Pericardium (tissue), 1 donor: ENCODE results near the genes OR2A2 and CTAGE8.

DNA sequence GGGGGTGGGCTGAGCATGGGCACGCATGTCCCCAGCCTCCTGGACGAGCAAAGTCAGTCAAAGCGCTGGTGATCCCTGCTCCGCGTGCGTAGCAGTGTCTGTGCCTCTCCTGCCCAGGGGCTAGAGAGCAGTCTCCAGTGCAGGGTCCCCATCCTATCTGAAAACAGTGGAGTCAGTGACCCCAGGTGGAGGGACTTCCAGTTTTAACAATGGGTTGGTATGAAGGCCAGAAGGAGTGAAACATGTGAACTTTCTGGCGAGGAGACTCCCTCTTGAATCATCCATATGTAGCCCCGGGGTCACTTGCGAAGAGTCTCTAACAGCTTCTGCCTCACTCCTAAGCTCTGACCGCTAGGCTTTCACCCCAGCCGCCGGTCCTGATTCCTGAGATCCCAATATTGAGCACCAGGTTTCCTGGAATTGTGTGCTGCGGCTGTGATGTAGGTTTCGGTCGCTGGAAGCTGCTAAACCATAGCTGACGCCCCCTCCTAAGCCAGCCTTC is 653 bp upstream of the CASP2 start:
- RRBS = 35% methylated on average over 5 of the region's 16 CpGs

DNA sequence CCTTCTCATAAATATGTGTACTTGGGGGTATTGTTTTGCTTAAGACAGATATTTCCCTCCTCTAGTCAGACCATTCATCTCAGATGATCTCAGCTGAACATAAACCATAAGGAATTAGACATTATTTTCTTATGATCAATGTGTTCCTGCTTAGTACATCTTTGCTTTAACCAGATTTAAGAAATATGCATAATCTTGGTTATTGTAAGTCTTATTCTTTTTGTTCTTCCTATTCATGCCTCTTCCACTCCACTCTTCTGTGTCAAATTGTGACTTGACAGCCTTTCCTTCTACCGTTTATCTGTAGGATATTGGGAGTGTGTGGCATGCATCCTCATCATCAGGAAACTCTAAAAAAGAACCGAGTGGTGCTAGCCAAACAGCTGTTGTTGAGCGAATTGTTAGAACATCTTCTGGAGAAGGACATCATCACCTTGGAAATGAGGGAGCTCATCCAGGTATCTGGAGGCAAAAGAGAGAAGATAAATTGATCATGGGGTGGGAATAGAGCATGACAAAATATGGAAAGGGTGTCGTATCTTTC is 3.2 kb downstream of the CASP2 start:
- RRBS = no CpG with 5 or more reads among the region's 4 CpGs

GRCh38 chr7:143300728-143301803 is 12.9 kb downstream of the CASP2 start:
- RRBS = no CpG with 5 or more reads among the region's 11 CpGs

- RRBS = no CpG with 5 or more reads among the region's 9 CpGs
These were observed 7.7 kb upstream of the FAM131B start for GRCh38 chr7:143370218-143370637.

- RRBS = 1% methylated on average over 19 of the region's 48 CpGs
These were observed 807 bp upstream of the ZYX start for GRCh38 chr7:143380221-143380854.

GRCh38 chr7:143390296-143390981 is 9.3 kb downstream of the ZYX start:
- RRBS = no CpG with 5 or more reads among the region's 14 CpGs

- RRBS = no CpG with 5 or more reads among the region's 4 CpGs
These were observed 6.6 kb upstream of the TAS2R60 start for GRCh38 chr7:143436518-143437187.

- RRBS = no CpG with 5 or more reads among the region's 5 CpGs
These were observed 9.9 kb downstream of the TAS2R41 start for GRCh38 chr7:143487445-143488149.

DNA sequence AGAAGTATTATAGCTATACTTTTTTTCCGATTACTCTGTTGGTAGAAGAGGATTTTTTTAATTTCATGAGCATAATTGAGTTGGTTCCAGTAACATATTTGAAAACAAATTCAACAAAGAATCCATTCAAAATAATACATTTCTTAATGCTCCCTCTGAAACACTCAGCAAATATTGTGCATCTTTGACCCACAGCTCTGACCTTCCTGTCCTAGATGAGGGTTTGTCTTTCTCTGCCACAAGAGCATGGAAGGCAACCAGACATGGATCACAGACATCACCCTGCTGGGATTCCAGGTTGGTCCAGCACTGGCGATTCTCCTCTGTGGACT is at the start of gene OR2A2:
TSS of gene OR2A2 (plus strand) at position 247 of the 332 bp plus-strand sequence.
- RRBS = no CpG with 5 or more reads among the region's 2 CpGs

DNA sequence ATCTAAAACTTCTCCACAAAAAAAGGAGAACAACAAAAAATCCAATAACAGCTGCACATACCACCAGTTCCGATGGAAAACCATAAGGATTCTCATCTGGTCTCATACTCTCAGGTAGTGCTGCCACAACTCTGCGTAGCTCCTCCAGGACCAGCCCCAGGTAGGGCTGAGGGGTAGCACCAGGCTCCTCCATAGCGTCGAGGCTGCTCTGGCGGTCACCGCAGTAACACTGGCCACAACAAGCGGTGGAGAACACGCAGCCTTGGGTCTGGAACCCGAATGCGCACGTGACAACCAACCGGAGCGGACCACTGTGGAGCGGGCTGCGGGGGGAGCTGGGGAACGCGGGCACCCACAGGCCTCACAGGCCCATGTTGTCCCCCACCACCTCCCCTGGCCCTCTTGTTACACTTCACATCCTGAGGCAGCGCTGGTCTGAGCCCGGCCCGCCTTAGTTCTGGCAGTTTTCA is at the start of gene CTAGE8:
TSS of gene CTAGE8 (minus strand) at position 231 of the 470 bp plus-strand sequence.
- RRBS = no CpG with 5 or more reads among the region's 20 CpGs

- RRBS = no CpG with 5 or more reads among the region's 3 CpGs
These were observed 7.8 kb downstream of the ARHGEF5 start for GRCh38 chr7:144363025-144363393.

- RRBS = no CpG with 5 or more reads among the region's 5 CpGs
These were observed 1144.1 kb downstream of the CNTNAP2 start for GRCh38 chr7:147260715-147261129.

DNA sequence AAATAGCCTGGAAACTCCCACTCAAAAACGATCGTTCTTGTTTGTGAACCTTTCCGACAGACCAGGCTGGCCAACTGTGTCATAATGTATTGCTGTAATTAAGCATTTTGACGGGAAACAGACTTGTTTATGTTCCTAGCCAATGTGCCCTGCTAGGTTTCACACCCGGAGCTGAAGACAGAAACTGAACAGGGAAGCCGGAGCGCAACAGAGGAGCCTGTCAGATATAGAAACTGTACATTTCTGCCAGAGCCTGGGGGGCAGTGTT is 55.4 kb upstream of the C7orf33 start:
- RRBS = no CpG with 5 or more reads among the region's 7 CpGs

- RRBS = 30% methylated on average over 3 of the region's 9 CpGs
These were observed 33.1 kb downstream of the C7orf33 start for GRCh38 chr7:148623570-148624116.

DNA sequence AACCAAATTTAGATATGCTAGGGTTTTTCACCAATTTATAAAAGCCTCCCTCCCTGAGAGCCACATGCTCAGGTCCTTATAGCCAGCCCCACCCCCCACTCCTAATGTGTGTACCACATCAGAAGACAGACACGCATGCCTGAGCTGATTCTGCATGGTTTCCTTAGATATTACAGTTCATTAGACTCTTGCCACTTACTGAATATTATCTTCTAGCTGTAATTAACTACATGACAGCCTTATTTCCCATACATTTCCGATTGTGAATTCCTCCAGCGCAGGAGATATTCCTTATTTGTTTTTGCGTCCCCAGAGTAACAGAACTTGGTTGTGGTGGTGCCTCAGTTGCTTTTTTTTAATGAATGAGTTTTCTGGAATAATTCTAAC is 2.1 kb downstream of the CUL1 start:
- RRBS = no CpG with 5 or more reads among the region's 4 CpGs

GRCh38 chr7:148732812-148733342 is 34.2 kb downstream of the CUL1 start:
- RRBS = no CpG with 5 or more reads among the region's 3 CpGs

GRCh38 chr7:148772463-148773034 is 73.8 kb downstream of the CUL1 start:
- RRBS = no CpG with 5 or more reads among the region's 6 CpGs

- RRBS = 1% methylated on average over 15 of the region's 23 CpGs
These were observed 239 bp downstream of the EZH2 start for GRCh38 chr7:148883967-148884137.

- RRBS = no CpG with 5 or more reads among the region's 11 CpGs
These were observed 12.8 kb upstream of the EZH2 start for GRCh38 chr7:148896892-148897254.

GRCh38 chr7:148983288-148984340 is 44.7 kb downstream of the PDIA4 start:
- RRBS = under 1% methylated on average over 11 of the region's 29 CpGs